REH cell (cell line): Measurements from ENCODE around the genes PRSS3 and DNAJB5.

DNA sequence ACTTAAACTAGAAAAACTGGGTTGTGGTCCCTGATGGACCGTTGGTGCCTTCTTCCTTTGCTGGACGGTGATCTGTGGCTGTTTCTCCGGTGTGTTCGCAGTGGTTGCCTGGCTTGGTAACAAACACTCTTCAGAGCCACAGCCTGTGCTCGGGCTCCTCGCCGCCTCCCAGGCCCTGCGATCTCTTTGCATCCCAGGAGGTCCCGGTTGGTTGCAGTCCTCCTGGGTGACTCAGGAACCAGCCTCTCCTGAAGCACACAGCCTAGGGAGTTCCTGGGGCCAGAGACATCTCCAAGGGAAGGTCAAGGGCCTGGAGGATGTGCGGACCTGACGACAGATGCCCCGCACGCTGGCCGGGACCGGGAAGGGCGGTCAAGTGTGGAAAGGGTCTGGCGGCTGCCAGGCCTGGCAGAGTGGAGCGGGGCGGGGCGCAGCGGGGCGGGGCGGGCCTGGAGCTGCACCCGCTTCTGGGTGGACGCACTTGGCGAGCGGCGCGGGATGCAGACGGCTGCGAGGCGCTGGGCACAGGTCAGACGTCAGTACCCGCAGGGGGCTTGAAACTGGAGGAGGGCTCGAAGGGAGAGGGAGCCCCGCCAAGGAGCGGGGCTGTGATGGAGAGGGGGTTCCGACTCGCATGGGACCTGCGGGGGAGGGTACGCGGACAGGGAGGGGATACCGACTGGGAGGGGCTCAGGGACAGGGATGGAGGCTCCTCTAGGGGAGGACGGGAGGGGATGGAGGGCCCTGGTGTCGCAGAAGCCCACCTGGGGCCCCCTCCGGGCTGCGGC is 45.0 kb upstream of the PRSS3 start:
- PRO-cap, result no peak

DNA sequence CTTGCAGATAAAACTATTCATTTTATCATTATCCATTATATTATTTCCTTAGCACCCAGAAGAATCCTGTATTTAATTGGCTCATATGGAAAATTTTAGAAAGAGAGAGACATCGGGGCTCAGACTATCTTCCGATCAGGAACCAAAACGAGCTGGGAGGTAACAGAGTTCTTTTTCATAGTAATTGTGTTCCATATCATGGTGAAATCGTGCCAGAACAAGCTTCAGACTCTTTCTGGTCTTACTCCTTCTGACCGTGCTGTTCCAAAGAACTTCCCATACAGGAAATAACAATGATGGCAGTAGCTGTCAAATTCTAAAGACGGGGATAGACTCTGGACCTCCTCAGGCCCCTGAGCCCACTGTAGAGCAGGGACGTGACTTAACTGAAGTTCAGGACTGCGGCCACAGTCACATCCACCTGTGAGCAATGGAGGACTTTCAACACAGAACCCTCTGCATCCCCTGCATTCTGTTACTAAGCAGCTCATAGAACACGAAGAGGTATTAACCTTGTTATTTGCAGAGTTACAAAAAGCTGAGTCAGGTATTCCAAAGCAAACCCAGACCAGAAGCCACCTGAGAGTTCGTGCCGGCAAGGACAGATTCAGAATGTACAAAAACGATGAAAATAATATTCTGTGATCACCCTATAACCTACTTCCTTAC is 33.2 kb upstream of the PRSS3 start:
- PRO-cap, result no peak

DNA sequence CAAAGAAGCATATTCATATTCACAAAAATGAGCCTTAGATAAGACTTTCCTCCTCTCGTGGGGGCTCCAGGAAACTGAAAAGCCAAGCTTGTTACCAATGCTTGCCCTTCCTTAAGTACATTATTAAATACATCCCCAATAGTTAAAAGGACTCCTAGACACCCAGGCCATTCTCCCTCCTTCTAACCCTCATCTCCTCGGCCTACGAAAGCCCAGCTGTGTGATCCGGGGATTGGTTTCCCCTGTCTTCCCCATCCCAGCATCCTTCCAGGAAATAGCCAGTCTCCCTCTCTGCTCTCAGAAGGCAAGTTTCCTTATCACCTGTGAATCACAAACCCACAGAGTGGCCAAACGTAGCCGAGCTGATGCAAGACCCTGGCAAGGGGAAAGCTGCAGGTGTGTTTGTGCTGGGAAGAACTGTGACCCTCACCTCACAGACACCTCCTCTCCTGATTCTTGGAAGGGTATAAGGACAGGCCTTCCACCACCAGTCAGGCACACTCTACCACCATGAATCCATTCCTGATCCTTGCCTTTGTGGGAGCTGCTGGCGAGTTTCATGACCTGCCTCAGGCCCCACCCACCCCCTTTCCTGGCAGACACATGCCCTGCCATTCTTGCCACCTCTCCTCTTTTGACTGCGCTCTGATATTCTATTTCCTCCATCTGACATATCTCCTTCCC is at the start of gene PRSS3:
Gene PRSS3 (plus strand): TSS at position 498 of the 684 bp plus-strand sequence.
- PRO-cap, result no peak

GRCh38 chr9:33932013-33932636 is 115.2 kb downstream of the UBE2R2 start:
- PRO-cap, result no peak

DNA sequence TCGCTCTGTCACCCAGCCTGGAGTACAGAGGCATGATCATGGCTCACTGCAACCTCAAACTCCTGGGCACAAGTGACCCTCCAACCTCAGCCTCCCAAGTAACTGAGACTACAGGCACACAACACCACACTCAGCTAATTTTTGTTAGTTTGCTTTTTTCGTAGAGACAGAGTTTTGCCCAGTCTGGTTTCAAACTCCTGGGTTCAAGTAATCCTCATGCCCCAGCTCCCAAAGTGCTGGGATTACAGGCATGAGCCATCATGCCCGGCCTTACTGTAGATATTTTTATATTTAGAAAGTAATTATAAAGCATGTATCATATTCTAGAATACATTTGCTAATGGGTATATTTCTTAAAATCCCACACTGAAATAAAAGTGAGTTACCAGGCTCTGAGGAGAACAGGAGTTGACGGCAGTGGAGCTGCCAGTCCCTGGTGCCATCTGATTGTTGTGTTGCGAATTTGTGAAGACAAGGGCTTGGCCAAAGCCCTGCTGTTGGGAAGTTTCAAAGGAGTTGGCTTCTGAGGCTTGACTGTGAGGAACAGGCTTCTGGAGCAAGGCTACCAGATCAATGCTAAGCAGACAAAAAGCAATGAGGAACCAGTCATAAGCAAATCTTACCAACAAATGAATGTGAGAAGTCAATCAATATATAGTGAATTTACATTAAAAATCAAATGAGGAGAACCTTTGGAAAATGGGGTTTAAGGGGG is 95.6 kb downstream of the UBAP2 start:
- PRO-cap, result no peak

DNA sequence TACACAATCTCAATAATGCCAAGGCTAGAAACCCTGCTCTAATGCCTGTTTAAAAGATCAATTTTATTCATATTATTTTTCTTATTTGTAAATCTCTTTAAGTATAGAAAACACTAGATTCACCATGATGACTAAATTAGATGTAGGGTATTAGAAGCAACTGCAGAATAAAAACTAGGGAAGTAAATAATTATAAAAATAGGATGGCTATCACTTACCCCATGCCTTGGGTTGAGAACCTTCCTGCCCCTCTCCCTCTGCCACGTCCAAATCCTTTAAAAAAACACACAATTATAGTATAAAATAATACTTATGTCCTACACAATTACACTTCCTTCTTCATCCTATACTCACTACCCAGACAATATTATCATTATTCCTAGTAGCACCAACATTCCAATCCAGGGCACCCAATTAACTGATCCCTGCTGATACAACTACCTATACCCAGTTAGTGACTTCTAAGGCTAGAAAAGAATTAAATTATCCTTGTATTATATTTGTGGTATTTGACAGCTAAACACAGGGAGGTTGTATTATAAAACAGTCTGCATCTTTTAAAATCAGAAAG is 75.6 kb downstream of the UBAP2 start:
- PRO-cap, result no peak

DNA sequence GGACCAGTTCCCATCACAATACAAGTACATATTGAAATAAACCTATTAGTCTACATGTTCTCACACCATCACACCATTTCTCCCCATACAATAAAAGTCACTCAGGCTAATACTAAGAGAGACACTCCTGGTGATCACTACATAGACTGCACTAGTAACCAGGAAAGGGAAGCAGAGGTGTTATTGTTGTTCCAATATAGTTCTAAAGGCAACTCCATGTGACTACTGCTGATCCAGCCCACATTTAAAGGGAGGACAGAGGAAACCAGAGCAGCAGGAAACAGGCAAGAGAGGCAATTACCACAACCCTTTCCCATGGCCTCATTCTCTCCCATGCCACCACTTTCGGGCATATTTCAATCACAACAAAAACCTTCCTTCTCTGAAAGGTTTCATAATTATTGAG is 1.9 kb downstream of the UBAP2 start:
- PRO-cap, result no peak

DNA sequence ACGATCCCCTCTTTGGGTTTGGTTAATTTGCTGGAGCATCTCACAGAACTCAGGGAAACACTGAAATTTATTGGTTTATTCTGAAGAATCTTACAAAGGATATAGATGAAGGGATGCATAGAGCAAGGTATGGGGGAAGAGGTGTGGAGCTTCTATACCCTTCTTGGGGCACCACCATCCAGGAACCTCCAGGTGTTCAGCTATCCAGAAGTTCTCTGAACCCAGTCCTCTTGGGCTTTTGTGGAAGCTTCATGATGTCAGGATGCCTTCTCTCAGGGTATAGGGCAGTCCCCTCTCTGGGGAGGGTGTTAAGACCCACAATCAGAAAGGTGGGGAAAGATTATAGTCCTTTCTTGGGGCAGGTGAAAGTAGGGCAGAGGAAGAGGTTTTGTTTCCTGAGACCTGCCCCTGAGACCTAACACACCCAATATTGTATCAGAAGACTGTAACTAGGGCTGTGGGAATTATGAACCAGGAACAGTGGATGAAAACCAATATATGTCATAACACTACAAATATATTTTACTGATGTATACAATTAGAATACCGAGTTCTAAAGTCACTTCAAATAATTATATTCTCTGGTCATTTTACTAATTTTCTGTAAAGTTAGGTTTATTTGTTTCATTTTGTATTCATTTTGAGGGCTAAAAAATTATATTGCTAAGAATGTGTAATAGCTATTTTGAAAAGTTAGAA is 14.9 kb downstream of the UBAP1 start:
- PRO-cap, result no peak

DNA sequence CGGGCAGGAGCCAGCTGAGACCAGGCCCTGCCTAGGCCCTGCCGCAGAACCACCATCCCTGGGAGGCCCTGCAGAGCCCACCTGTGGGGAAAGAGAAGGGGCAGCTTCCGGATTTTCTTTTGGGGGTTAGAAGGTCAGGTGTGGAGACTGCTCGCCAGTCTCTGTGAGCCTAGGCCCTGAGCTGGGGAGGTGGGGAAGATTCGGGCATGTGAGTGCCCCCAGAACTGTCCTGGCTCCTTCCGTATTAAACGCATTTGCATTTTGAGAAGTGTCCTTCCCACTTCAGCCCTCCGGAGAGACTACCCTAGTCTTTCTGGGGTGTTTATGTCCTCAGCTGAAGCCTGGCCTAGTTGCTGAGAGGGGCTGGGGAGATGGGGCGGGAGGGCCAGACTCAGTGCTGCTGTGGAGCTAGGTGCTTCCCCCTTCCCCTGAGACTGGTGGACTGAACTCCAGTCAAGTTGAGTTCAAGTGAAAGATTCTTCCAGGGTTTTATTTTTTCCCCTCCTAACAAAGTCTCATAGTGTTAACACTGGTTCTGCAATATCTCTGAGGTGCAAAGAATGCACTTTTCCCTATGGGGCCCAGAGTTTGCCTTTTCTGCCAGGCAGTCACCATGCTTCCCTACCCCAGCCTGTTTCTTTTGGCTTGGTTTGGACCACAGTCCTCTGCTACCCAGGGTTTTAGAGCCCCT is 72.8 kb downstream of the UBAP1 start:
- PRO-cap, result no peak

GRCh38 chr9:34254596-34254966 is 74.5 kb downstream of the KIF24 start:
- PRO-cap, result no peak

DNA sequence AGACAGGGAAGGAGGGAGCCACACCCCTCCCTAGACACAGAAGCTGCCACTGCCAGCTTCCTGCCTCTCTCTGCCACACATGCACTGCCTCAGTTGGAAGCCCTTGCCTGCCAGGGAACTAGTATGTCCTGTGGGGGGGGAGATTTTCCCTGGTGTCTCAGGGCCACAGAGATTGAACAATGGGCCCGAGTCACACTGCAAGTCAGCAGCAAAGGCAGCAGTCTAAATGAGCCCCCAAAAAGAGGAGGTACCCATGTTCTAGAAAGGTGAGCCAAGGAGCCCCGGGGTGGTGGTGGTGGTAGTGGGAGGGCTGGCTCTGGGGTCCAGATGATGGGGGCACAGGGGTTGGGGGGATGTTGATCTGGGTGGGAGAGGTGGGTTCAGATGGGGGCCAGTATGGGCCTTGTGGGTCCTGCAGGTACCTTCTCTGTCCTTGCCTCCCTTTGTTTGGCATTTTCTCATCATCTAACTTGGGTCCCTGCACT is 885 bp upstream of the C9orf24 start:
- PRO-cap, result no peak

GRCh38 chr9:34513276-34514018 is 9.3 kb downstream of the ENHO start:
- PRO-cap, result no peak

- PRO-cap, result no peak
These were observed 30.0 kb downstream of the CNTFR start for GRCh38 chr9:34559451-34559919.

GRCh38 chr9:34644691-34645205 is 1.7 kb upstream of the GALT start:
- PRO-cap, result no peak

DNA sequence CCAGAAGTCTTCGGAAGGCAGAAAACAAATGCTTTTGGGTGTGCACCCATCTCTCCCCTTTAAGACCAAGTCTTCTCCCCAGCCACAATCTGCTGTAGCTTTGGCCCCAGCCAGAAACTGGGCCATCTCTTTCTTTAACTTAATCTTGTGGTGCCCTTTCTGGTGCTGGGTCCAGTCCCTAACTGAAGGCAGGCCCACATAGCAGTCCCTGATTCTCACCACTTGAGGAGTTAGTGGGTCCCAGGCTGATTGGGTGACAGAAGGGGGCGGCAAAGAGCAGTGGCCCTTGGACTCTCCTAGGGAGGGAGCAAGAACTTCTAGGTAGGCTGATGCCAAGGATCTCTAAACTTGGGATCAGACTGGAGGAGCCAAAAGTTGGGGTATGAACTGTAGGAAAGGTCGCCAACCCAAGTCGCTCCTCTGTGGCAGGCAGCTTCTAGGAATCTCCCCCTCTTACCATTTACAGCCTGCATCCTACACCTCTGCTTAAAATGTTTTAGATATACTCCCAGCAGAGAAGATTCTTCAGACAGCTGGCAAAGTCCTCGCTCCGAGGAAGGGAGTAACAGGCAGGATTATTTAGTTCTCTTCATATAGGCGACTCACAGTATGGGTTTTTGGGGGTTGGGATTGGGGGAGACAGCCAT is 1.5 kb downstream of the ENSG00000187186 start:
- PRO-cap, result no peak

GRCh38 chr9:34664866-34665450 is 887 bp downstream of the ENSG00000187186 start:
- PRO-cap, result bidirectional peak, plus-strand start at chr9:34665607, minus-strand start at chr9:34665351

GRCh38 chr9:34988960-34989857 is at the start of gene DNAJB5:
Gene DNAJB5, plus strand, starts transcription at chr9:34989745.
- PRO-cap, result bidirectional peak, plus-strand start at chr9:34989745, minus-strand start at chr9:34989378

DNA sequence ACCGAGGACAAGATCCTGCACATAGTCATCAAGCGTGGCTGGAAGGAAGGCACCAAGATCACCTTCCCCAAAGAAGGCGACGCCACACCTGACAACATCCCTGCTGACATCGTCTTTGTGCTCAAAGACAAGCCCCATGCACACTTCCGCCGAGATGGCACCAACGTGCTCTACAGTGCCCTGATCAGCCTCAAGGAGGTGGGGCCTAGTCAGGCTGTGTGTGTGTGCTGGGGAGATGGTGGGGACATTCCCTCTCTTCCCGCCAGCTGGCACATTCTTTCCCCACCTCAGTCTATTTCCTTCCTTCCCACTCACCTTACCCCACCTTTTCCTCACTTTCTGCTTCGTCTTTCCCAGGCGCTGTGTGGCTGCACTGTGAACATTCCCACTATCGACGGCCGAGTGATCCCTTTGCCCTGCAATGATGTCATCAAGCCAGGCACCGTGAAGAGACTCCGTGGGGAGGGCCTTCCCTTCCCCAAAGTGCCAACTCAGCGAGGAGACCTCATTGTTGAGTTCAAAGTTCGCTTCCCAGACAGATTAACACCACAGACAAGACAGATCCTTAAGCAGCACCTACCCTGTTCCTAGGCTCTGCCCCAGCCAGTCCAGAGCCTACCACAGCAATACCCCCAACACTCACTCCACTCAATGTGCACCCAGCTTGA is 7.3 kb downstream of the DNAJB5 start:
- PRO-cap, result no peak

- PRO-cap, result no peak
These were observed 2.5 kb upstream of the C9orf131 start for GRCh38 chr9:35039366-35040146.

DNA sequence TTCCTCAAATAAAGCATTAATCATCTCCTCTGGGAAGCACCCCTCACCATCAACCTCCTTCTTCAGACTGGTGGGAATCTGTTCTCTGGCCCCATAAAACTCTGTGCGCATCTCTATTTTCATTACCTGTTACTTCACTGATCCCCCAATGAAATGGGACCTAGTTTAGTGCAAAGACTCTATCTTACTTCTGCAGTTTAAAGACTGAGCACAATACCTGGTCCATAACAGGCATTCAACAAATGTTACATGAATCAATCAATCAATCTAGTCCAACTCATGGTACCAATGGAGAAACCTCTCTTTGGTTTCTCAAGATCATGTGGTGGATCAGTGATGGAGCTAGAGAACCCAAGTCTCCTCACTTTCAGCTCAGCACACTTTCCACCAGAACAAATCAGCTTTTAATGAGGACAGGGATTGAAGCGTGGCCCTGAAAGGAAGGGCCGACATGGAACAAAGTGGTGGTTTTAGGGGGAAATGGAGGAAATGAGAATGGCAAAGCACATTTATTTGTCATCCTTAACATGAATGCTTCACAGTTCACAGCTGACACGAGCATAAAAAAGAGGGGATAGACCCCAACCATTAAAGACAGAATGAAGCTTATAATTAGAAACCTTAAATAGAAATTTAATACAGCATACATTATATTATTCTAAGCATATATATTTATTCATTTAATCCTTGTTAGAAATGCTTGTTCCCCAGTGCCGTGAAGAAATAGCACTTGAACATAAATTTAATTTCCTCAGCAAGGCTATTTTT is 1.7 kb upstream of the C9orf131 start:
- PRO-cap, result no peak